ENCODE measurements around the gene AHRR.

DNA sequence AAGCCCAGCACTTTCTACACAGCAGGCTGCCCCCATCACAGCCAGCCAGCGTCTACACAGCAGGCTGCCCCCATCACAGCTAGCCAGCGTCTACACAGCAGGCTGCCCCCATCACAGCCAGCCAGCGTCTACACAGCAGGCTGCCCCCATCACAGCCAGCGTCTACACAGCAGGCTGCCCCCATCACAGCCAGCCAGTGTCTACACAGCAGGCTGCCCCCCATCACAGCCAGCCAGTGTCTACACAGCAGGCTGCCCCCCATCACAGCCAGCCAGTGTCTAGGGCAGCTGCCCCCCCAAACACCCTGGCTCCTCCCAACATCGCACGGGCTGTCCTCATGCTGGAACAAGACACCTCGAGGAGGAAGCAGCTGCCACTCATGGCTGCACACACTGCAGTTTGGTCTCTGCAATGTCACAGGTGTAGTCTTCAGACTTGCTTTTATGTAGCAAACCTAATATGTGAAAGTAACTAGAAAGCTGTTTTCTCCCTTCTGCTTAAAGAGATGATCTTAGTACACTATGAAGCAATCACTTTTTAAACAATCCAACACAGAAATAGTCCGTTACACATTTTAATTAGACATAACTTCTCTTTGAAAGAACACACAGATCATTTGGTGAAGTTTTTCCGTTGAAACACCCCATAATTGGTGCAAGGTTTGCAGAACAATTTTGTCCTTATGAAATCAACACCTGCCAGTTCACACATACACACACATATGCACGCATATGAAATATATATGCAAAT lies 9.7 kb downstream of the LRRC14B start:
- PRO-cap = no peak

DNA sequence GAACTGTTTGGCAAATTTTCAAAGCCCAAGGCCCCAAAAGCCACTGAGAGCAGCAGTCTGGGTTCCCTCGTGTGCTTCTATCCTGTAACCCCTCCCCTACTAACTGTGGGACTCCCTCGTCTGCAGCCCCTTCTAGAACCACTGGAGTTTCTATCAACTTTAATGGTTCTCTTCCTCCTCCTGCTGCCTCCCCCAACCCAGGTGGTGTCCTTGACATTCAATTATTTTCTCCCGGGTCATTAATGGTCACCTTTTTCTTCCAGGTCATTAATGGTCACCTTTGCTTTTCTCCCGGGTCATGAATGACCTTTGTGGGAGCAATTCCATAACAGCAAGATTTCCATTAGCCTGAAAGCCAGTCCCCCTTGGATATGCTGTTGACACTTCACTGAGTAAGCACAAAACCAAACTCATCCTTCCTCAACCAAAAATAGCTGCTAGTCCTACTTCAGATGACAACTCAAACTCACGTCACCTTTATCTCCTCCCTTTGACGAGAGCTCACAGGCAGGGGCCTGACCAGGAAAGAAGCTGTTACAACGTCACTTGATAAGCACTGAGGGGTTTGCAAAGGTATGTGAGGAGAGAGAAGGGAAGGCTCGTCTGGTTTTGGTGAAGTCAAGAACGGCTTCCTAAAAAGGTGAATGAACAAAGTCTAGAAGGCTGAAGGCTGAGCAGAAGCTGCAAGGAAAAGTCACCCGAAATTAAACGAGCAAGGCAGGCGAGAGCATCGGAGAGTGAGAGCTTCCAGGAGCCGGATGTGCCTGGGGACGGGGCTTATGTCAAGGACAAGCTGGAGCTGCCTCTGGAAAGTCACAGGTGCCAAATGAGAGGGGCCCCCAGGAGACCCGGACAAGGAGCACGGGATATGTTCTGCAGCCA lies 10.9 kb downstream of the CCDC127 start:
- PRO-cap = no peak

DNA sequence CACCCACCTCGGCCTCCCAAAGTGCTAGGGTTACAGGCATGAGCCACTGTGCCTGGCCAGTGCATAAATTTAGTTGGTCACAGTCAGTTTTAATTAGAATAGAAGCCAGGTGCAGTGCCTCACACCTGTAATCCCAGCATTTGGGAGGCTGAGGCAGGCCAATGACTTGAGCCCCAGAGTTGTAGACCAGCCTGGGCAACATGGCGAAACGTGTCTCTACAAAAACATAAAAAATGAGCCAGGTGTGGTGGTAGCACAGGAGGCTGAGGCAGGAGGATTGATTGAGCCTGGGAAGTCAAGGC lies 17.8 kb upstream of the PDCD6 start:
- PRO-cap = no peak

GRCh38 chr5:263159-263854 lies 8.1 kb upstream of the PDCD6 start:
- PRO-cap = no peak

- PRO-cap = no peak
Observed at GRCh38 chr5:280787-281501, 9.5 kb downstream of the PDCD6 start.

- PRO-cap = no peak
Observed at GRCh38 chr5:321462-321853, at the start of gene AHRR. TSS of gene AHRR (plus strand) at chr5:321714.

DNA sequence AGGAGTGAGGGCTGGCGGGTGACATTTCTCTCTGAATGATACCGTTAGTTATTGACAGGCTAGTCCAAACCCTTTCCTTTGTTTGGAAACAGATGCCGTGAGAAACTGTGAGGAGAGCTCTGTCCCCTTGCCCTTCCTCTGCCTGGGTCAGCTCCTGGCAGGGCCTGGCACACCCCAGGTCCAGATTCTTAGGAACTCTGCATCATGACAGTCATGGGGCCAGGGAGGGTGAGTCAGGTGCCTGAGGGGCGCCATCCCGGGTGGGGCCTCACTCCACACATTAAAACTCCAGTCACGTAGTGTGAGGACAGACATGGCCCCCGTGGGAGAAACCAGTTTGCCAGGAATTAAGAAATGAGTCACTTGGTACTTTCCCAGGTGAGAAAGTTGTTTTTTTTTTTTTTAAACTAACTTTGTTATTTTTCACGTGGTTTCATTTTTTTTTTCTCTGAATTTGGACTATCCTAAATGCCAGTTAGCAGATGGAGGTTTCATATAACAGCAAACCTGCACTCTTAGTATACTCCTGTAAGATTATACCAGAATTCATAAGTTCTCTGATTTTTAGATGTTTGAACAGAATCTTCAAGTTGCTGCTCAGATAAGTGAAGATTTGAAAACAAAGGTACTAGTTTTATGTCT lies 15.9 kb downstream of the EXOC3 start:
- PRO-cap = no peak

GRCh38 chr5:528208-528868 lies 4.1 kb upstream of the SLC9A3 start:
- PRO-cap = no peak

- PRO-cap = no peak
Observed at GRCh38 chr5:546617-547038, 22.4 kb upstream of the SLC9A3 start.

DNA sequence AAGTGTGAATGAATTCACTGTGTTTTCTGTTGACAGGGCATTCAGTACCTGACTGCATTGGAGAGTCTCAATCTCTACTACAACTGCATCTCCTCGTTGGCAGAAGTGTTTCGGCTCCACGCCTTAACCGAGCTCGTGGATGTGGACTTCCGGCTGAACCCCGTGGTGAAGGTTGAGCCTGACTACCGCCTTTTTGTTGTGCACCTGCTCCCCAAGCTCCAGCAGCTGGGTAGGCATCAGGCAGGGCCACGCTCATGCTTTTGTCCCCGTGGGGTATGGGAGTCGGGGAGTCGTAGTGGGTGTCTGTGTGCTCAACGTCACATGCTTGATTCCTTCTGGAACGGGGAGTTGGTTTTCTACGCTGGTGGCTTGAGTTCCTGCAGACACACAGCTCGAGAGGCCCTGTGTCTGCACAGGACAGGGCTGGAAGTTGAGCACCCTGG lies 7.9 kb downstream of the CEP72 start:
- PRO-cap = no peak

- PRO-cap = no peak
Observed at GRCh38 chr5:673600-674759, 19.2 kb downstream of the TPPP start.

GRCh38 chr5:710653-711908 lies 17.9 kb upstream of the TPPP start:
- PRO-cap = no peak

DNA sequence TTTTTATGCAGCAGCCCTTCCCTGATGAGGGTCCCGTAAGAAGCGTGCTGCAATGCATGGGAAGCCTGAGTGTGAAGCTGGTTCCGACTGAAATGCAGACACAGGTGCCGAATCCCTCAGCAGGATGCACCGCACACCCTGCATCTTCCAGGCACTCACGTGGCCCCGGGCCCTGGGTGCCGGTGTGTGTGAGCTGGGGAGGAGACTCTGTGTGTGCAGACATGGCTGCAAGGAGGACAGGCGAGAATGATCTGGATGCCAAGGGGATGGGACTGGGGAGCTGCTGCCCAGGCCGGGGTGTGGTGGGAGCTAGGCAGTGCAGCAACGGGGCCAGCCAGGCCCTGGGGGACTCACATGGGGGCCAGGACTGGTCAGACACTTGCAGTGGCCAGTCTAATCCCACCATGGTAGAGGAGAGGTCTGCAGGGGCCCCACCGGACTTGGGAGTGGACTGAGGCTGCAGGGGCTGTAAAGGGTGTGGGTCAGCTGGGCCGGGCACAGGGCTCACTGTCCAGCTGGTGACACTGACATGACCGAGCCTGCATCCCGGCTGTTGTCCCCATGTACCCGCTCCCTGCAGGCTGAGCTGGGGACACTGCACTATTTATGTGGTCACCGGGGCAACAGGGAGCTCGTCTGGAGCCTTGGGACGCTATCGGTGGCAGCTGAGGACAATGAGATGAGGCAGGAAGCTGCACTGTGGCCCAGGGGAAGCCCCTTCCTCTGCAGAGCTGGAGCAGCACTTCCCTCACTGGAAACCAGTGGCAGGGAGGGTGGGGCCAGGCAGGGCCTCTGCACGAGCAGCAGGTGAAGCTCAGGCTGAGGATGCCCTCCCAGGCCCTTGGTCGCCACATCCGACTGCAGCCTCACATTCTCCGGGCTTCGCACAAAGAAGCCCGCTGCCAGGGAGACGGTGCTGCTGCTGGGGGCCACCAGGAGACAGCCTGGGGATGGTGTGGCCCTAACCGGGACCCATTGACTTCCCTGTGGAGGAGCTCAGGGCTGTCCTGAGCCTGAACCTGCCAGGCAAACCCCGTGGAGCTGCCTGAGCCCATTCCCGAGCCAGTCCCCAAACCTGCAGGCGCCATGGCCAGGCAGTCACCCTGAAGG lies 26.6 kb downstream of the ZDHHC11B start:
- PRO-cap = no peak

DNA sequence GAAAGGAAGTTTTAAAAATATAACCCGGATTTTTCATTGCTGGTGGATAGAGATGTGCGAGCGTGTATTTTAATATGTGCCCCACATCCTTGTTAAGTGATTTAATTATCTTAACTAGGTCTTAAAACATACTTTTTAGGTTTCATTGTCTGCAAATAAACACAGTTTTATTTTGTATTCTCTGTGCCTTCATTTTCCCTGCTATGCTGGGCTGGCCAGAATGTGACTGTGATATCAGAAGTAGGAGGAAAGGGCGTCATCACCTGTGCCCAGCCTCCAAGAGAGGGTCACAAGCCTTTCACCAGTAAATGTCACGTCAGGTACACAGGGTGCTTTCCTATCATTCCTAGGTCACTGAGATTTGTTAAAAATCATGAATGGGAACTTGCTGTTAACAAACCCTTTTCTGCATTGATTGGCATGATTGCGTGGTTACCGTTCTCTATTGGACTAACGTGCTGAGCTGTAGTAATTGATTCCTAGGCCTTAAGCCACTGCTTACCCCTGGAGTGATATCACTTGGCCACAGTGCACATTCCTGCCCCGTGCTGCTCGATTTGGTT lies 14.9 kb downstream of the ZDHHC11 start:
- PRO-cap = no peak

GRCh38 chr5:926736-927327 lies 34.1 kb downstream of the TRIP13 start:
- PRO-cap = no peak

DNA sequence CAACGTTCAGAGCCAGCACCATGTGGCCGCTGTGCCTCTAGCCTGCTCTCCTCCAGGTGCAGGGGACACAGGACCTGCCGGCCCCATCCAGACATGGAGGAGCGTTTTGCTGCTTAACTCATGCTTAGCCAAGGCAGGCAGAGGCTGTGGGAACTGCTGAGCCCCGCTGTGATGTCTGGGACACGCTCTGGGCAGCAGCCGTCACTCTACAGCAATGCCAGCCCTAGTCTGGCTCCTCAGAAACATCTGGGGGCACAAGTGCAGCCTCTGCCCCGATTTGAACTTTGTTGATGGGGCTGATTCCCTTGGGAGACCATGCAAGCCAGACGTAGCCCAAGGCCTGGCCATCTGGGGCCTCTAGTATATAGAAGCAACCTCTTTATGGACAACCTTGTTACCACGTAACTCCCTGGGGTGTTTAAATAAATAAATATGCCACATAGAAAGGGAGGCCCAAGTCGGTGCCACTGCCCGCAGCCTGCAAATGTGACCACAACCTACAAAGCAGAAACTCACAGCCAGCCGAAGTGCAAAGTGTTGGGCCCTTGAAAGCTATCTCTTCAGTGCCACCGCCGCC lies 42.1 kb downstream of the NKD2 start:
- PRO-cap = no peak

GRCh38 chr5:1093036-1093749 lies 18.7 kb downstream of the SLC12A7 start:
- PRO-cap = no peak

- PRO-cap = no peak
Observed at GRCh38 chr5:1102809-1103416, 8.9 kb downstream of the SLC12A7 start.

DNA sequence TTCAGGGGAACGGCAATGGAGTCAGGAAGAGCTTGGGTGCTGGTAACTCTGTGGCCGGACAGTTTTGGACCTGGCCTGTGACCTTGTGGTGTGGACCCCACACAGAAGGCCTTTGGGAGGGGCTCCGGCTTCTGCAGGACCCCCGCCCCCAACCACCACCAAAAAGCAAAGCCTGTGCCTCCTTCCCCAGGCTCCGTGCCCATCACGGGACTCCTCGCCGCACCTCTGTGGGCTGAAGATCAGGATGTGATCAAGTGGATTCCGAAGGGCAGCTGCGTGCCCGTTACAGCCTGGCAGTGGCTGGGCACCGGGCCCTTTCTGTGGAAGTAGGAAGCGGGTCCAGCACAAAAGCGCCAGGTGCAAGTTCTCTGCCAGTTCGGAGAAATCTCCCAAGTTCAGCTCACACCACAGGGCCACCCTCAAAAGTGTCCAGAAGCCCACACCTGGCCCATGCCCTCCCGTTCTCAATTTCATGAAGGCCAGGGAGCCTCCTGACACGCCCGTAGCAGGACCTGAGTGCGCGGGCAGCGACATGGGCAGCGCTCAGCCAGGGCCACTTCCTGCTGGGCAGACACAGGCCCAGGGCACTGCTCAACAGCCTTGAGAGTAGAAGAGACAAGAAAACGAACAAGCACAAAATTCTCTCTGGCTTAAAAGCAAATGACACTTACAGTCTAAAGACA lies 1.9 kb downstream of the SLC12A7 start:
- PRO-cap = no peak

DNA sequence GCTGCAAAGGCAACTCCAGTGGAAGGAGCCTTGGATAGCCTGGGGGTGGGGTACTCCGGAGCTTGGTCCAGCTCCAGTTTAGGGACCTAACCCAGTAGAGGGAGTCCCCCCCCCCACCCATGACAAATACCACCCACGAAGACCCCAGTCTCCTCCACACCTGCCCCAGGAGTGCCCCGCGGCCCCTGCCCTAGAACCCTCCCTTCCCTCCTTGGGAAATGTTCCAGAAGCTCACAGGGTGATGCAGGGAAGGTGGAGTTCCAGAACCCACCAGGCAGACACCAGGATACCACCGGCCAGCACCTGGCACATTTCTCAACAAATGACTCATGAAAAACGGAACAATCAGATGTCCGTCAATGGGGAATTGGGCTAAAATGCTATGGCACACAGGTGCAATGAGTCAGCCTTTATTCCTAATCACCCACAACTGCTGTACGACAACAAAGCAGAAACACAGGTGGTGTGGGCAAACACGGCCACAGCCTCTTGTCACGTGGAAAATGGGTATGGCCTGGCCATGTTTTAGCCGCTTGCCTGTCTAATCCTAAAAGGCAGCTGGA lies 985 bp upstream of the SLC12A7 start:
- PRO-cap = no peak